Airway epithelial cell (primary cell): ENCODE measurements around a stretch of chr10.

- RAMPAGE, long total RNA = no peak
Measured at GRCh38 chr10:125122568-125123511, 95.0 kb upstream of the CTBP2 start.

GRCh38 chr10:125123512-125124600 is 96.0 kb upstream of the CTBP2 start:
- RAMPAGE, long total RNA = no peak

- RAMPAGE, long total RNA = no peak
Measured at GRCh38 chr10:125316600-125316975, 288.7 kb upstream of the CTBP2 start.

- RAMPAGE, long total RNA = no peak
Measured at GRCh38 chr10:125719798-125720436, 408 bp downstream of the EDRF1 start.

- RAMPAGE, long total RNA = no peak
Measured at GRCh38 chr10:125773805-125774270, 1.8 kb downstream of the MMP21 start.

GRCh38 chr10:125836323-125837147 is 13.2 kb downstream of the BCCIP start:
- RAMPAGE, long total RNA = no peak

DNA sequence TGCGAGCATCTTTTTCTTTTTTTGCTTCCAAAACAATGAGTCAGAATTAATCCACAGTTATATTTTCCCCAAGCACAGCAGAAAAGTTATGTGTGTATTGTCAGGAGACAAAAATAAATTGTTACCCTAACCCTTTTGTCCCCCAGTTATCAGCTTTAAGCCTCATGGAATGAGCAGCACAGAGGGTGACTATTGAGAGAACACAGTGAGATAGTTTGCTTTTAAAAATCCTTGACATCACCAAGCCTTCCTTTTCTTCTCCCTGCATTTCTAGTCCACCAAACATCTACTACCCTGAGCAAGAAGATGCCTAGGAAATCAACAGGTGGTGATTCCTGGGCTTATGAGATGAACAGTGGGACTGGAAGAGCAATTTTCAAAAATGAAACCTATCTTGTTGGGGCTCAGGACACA is 27.9 kb downstream of the BCCIP start:
- RAMPAGE, long total RNA = no peak

- RAMPAGE, long total RNA = no peak
Measured at GRCh38 chr10:126339295-126339494, 49.1 kb downstream of the ADAM12 start.

DNA sequence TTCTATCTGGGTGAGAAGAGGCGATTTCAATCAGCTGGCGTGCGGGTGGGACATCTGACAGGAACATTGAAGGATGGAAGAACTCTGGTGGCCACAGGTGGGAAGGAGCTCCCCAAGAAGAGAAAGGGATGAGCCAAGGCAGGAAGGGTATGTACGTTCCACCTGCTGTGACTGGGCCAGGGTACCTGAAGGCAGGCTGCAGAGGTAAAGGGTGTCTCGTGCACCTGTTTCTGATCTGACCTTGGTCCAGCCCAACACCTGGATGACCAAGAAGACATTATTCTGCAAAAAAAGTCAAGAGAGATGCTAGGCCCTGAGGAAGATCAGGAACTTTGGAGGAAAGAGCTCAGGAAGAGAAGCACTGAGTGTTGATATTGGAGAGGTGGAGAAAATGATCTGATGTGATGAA is 38.3 kb upstream of the DOCK1 start:
- RAMPAGE, long total RNA = no peak

- RAMPAGE, long total RNA = no peak
Measured at GRCh38 chr10:126904426-126905152, 639 bp upstream of the DOCK1 start.

DNA sequence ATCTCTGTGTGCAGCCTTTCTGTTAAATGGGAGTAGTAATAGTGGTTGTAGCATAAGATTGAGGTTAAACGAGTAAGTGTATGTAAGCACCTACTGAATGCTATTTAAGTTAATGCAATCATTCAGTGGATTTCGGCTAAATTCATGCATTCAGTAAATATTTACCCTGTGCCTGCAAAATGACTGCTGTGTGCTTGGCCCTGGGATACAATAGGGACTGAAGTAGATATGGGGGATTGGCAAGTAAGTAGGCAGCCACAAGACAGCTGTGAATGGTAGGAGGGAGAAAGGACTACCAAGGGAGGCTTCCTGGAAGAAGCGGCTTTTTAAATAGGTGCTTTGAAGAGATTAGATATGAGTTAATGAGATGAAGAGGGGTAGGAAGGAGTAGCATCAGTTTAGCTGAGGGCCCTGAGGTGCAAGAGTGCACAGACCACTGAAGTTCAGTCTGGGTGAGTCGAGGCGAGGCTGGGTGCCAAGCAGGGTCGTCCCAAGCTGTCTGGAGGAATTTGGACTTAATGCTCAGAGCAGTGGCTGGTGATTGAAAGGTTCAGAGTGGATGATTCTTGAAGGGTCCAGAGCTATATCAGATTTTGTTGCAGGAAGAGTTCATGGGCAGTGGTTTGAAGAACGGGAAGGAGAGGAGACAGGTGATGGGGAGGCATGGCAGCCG is 38.3 kb downstream of the DOCK1 start:
- RAMPAGE, long total RNA = no peak

- RAMPAGE, long total RNA = no peak
Measured at GRCh38 chr10:127196633-127196998, 225 bp upstream of the INSYN2A start.

DNA sequence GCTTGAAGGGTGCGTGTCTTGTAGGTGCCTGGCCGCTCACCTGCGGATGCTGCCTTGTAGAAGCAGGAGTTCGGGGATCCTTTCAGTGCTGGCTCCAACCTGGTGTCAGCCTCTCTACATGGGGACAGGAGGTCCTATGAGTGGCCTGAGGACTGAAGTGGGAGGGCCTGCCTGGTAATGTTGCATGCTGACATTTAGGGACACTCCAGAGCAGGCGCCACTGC is 520 bp upstream of the INSYN2A start:
- RAMPAGE, long total RNA = no peak

GRCh38 chr10:127576850-127577174 is 27.7 kb downstream of the NPS start:
- RAMPAGE, long total RNA = no peak

- RAMPAGE, long total RNA = no peak
Measured at GRCh38 chr10:127872353-127873029, 20.2 kb downstream of the CLRN3 start.

DNA sequence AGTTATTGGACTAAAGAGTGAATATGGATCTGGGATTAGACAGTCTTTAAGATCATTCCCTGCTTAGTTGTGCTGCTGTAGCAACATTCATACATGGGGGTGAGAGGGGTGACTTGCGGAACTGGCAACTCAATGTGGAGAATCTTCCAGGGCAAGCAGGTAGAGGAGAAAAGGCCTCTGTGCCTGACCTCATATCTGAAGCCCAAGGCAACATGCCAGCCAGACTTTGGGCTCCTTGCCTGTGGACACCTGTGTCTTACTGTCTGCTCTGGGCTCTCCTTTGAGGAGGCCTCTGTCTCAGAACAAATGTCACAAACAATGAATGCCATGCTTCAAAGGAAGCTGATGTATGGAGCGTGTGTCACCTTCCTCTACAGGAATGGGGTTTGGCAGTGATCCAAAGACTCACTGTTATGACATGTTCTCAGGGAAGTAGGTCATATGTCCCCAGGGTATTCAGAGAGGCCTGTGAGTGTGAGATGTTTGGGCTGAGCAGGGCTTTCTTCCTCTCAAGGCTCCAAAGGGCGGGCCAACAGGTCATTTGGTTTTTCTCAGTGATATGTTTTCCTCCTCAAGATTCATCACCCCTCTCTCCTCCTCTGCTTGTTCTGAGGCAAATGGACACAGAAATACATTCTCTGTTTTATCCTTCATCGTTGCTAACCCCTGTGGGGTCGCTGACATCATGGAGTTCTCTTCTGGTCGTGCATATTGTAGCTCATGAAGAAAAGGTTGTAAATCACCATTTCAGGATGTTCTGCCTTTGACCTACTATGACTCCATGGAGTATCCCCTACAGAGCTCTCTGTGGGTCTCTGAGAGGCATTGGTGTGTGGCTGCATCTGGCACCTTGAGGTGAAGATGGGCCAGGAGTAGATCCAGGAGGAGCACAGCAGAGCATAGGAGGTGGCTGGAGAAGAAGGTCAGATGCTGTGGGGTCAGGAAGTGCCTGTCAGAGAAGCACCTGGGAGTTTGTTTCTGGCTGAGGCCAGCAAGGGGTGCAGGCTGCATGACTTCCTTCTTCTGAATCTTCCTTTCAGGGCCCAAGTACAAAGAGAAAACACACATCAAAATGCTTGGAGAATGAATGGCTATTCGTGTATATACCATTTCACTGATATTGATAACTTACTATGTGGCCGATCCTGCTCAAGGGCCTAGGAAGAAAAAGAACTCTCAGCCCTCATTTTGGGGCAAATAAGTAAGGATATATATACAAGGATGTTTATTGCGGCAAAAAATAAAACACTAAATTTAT is 38.7 kb downstream of the PTPRE start:
- RAMPAGE, long total RNA = no peak

DNA sequence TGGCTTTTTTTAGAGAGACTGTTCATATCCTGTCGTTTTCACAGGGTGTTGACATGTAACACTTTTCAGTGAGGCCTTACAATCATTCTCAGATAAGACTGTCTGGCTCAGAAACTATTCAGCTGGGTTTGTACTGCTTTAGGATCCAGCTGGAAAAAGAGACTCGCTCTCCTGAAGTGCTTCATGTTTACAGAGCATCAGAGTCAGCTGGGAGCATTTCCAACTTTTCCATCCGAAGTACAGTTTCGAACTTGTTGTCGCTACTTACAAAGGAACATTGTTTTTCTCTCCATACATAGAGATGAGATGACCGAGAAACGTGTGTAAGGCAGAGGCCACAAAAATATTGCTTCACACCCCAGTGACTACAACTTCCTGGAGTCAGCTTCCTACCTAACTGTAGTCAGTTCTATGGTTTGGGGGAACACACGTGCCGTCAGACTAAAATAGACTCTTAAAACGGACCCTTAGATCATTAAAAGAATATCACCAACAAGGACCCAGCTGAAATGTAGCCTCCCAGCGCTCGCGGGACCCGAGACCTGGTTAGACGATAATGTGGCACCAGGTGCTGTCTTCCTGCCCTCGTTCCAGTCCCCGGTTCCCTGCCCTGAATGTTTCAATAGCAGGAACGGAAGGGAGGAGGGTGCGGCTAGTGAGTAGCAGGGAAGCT is 78.0 kb downstream of the MKI67 start:
- RAMPAGE, long total RNA = no peak

- RAMPAGE, long total RNA = no peak
Measured at GRCh38 chr10:128048739-128049325, 77.4 kb downstream of the MKI67 start.

DNA sequence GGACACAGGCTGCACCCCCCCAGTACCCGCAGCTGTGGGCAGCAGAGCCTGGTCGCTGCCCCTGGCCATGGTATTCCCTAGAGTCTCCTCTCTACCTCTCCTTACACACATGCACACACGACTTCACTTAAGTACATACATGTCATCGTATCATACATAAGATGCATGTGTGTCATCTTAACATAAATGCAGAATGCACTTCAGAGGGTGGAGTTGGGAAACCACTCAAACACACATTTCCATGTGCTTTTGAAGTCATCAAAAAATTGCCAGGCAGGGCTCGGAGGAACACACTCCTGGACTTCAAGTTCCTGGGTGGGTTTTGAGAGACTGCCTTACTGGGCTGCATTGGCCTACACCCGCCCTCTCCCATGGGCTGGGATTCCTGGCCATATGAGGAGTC is 48.4 kb downstream of the MKI67 start:
- RAMPAGE, long total RNA = no peak

DNA sequence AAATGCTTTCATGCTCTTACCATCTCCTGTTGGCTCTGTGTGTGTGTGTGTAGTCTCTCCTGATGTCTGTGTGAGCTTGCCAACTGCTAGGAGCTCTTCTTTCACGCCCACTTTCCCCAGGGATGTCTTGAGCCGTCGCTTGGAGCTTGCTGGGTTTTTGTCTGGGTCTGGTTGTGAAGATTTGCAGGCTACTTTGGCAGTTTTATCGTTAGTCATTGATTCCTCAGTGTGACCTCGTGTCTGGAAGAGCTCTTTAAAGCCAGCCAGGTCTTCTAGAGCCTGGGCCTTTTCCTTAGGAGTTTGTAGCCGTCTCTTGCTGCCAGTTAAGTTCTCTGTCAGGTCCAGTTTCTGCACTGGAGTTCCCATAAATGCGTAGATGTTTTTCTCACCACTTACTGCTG is 19.4 kb downstream of the MKI67 start:
- RAMPAGE, long total RNA = no peak